ENCODE results near the gene CYBC1.

GRCh38 chr17:82297804-82298817 lies 19.3 kb downstream of the CD7 start:
- PRO-cap = bidirectional peak, plus-strand start at chr17:82298383, minus-strand start at chr17:82298277
- RRBS = 33% methylated on average over 3 of the region's 44 CpGs

- PRO-cap = no peak
- RRBS = no CpG with 5 or more reads among the region's 36 CpGs
Observed at GRCh38 chr17:82315742-82316395, 1.5 kb downstream of the CD7 start.

- PRO-cap = no peak
- RRBS = 12% methylated on average over 3 of the region's 24 CpGs
Observed at GRCh38 chr17:82350450-82351072, 8.5 kb upstream of the TEX19 start.

DNA sequence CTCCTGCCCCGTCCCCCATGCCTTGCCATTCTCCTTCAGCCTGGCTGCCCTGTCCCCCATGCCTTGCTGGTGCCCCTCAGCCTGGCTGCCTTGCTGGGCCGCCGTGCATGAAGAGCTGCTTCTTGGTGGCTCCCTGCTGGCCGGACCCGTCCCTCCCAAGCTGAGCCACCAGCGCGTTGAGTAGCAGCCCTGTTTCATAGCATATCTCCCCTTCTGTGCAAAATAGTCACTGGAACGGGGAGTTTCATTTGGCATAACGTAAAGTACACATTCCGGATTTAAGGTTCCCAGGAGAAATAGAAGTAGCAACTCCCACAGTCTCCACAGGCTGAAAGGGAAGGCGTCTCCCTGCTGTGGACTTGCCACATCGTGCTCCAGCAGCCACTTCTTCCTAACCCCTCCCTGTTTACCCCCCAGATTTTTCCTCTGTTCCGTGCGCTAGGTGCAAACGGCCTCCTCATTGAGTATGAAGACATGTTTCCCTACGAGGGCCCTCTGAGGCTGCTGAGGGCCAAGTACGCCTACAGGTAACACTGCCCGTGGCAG lies 5.7 kb upstream of the OGFOD3 start:
- PRO-cap = no peak
- RRBS = no CpG with 5 or more reads among the region's 18 CpGs

GRCh38 chr17:82450220-82451223 lies at the start of gene CYBC1:
Gene CYBC1 (minus strand): TSS chr17:82450752.
- PRO-cap = bidirectional peak, plus-strand start at chr17:82450545, minus-strand start at chr17:82450496; bidirectional peak, plus-strand start at chr17:82450914, minus-strand start at chr17:82450768
- RRBS = under 1% methylated on average over 40 of the region's 95 CpGs

- PRO-cap = no peak
- RRBS = no CpG with 5 or more reads among the region's 8 CpGs
Observed at GRCh38 chr17:82485735-82486226, 27.2 kb downstream of the NARF start.

GRCh38 chr17:82488785-82489687 lies 30.5 kb downstream of the NARF start:
- PRO-cap = no peak
- RRBS = no CpG with 5 or more reads among the region's 13 CpGs

- PRO-cap = no peak
- RRBS = no CpG with 5 or more reads among the region's 14 CpGs
Observed at GRCh38 chr17:82735841-82736187, 399 bp downstream of the FN3K start.

GRCh38 chr17:82743672-82744029 lies 8.2 kb upstream of the TBCD start:
- PRO-cap = no peak
- RRBS = no CpG with 5 or more reads among the region's 7 CpGs

DNA sequence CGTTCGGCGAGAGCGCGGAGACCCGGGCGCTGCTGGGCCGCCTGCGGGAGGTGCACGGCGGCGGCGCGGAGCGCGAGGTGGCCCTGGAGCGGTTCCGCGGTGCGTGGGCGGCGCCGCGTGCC lies 275 bp downstream of the TBCD start:
- PRO-cap = no peak
- RRBS = 0% methylated on average over 6 of the region's 24 CpGs

GRCh38 chr17:82781382-82782236 lies 29.7 kb downstream of the TBCD start:
- PRO-cap = no peak
- RRBS = no CpG with 5 or more reads among the region's 21 CpGs

GRCh38 chr17:82874239-82875090 lies 34.6 kb upstream of the ZNF750 start:
- PRO-cap = no peak
- RRBS = 8% methylated on average over 16 of the region's 36 CpGs

- PRO-cap = no peak
- RRBS = no CpG with 5 or more reads among the region's 17 CpGs
Observed at GRCh38 chr17:82883742-82884265, 44.0 kb upstream of the ZNF750 start.

DNA sequence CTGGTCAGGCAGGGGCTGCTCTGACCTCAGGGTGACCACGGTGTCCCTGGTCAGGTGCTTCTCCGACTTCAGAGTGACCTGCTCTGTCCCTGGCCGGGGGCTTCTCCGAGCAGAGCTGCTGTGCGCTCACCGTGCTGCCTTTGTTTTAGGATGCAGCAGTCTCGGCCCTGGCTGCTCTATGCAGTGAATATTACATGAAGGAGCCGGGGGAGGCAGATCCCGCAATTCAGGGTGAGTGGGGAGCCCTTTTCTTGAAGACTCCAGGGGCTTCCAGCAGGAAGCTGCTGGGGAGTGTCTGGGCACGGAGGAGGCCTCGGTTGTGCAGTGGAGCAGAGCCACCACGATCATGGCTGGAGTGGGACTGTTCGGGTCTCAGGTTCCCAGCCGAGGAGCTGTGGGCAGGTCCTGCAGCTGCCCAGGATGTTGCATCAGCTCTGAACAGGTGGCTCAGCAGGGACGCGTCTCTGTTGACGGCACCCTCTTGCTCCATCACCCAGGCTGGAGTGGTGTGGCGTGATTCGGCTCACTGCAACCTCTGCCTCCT lies 83.8 kb upstream of the ZNF750 start:
- PRO-cap = no peak
- RRBS = 93% methylated on average over 3 of the region's 19 CpGs

DNA sequence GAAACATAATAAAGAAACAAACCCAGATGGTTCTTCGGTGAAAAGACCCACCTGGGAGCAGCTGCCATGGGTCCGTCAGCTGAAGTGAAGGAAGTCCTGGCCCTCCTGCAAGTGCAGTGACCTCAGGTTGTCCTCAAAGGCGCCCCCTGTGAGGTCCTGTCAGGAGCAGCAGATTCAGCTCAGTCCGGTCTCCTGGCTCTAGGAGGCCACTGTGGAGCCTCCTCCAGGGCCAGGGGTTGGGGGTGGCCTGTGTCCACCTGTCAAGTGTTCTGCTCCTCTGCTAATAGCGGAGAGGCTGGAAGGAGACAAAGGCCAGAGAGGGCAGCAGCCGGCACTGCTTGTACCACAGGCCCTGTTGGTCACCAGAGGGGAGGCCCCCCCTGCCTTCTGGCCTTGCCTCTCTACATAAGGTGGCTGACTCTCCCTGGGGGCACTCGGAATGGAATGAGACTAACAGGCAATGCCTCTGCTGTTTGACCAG lies 104.7 kb downstream of the B3GNTL1 start:
- PRO-cap = no peak
- RRBS = 60% methylated on average over 1 of the region's 7 CpGs

DNA sequence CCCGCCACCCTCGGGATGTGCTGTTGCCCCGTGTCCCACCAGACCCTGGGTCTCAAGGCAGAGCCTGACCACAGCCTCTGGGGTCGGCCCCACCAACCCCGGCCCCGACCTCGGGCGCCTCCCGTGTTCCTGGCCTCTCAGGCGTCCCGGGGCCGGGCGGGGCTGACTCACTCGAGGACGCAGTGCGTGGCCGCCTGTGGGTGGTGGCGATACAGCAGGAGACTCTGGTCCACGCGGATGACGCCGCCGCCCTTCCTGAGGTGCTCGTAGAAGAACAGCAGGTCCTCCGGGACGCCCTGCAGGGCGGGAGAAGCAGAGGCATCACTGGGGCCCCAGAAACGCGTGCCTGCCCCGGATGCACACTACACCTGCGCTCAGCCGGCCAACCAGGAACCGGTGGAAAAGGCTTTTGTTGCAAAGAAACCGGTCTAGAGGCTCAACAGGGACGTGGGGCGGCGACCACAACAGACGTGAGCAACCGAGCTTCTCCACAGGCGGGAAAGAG lies 90.6 kb downstream of the B3GNTL1 start:
- PRO-cap = bidirectional peak, plus-strand start at position 298 of the sequence, minus-strand start at position 124 of the sequence
- RRBS = 92% methylated on average over 13 of the region's 40 CpGs

DNA sequence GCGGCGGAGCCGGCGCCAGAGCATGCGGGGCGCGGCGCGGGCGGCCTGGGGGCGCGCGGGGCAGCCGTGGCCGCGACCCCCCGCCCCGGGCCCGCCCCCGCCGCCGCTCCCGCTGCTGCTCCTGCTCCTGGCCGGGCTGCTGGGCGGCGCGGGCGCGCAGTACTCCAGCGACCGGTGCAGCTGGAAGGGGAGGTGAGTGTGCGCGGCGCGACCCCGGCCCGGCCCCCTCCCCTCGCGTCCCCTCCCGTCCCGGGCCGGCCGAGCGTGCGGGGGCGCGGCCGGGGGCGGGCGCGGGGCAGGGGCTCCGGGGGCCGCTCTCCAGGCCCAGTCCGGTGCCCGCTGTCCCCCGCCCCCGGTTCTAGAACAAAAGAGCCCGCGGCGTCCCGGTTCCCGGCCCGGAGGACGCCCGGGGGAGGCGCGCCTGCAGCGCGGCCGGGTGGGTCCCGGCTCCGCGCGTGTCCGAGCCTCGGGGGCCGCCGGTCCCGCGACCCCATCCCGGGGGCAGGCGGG lies 440 bp downstream of the METRNL start:
- PRO-cap = no peak
- RRBS = 2% methylated on average over 36 of the region's 82 CpGs

DNA sequence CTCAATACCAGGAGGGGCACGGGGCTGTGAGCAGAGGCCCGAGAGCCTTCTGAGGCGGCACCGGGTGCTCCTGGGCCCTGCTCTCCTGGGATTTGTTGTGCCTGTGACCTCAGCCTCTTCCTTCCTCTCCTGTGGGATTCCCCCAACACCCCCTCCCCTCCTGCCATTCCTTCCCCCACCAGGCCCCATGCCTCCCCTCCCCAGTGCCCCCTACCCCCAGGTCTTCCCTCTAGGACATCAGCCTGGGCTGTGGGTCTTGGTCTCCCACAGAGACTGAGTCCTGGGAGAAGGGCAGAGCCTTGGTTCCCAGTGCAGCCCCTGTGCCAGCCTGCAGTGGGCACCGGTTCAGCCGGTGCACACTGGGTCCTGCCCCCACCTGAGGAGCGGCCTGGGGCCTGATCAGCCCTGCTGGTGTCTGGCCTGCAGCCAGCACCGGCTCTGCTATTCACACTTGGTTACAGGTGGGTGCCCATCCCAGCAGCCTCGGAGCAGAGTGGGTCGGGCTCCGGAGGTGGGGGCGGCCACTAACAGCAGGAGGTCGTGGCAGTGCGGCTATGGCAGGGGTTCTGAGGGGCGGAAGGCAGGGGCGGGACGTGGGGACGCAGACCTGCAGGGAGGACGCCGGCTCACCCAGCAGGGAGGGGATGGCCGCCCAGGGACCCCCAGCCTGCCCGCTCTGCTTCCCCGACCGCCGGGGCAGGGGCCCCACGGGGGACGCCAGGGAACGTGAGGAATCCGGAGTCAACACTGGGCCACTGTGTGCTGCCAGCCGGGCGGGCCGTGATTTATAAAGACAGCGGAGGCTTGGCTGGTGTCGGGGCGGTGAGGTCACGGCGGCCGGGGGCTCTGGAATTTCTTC lies 20.1 kb downstream of the METRNL start:
- PRO-cap = no peak
- RRBS = 44% methylated on average over 25 of the region's 38 CpGs

GRCh38 chr17:83148936-83149135 lies 69.4 kb downstream of the METRNL start:
- PRO-cap = no peak
- RRBS = no CpG with 5 or more reads among the region's 3 CpGs

GRCh38 chr17:83184153-83184598 lies 104.8 kb downstream of the METRNL start:
- PRO-cap = no peak
- RRBS = no CpG with 5 or more reads among the region's 15 CpGs

Measured in MCF 10A (cell line).